ENCODE measurements around a stretch of chr6.

GRCh38 chr6:106972298-106972911 is 2.1 kb downstream of the CD24 start:
- RAMPAGE, total RNA = no peak

DNA sequence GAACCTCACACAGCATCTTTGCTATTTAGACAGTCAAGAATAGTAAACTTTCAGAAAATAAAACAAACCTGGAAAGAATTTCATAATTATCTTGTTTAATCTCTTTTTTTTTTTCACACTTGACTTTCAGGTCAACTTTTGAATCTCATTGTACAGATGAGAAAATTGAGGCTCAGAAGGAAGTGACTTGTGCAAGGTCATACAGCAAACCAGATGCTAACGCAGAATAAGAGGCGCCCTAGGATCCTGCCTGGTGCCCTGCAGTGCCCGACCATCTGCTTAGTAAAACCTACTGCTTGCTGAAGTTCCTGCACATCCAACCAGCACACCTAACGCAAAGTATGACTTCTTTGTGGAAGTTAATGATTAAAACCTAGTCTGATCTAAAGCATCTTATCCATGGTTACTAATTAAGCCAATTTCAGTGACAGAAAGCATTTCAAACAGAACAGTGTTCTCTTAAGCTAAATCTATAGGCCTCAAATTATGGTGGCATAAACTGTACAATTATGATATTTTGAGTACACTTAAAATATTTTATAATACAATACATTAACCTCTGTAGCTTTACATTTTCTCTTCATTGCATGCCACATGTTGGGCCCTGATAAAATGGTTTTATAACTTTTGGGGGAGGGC is 37.3 kb upstream of the BEND3 start:
- RAMPAGE, total RNA = no peak

- RAMPAGE, total RNA = no peak
These were observed 50.7 kb downstream of the SOBP start for GRCh38 chr6:107540638-107541046.

DNA sequence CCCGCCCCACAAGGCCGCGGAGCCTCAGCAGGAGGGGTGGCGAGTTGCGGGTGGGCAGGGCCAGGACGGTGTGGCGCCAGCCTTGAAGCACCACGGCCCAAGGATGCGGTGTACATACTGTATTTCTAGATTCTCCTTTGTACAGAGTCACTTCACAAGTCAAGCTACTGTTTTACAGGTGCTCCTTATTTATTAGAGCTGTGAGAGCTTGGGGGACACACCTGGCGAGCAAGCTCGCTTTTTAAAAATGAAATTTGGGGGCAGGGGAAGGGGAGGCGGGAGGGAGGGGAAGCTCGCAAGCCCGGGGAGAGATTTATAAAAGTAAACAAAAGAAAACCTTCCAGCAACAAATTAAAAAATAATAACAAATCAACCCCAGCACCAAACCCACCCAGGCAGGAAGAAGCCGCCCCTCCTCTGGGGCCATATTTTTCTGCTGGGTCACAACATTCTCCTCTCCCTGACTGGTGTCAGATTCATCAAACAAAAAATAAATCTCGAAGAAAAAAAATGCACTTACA is 164.4 kb downstream of the SCML4 start:
- RAMPAGE, total RNA = no peak

- RAMPAGE, total RNA = no peak
These were observed 36.8 kb downstream of the SCML4 start for GRCh38 chr6:107787222-107787756.

- RAMPAGE, total RNA = no peak
These were observed 3.9 kb downstream of the SCML4 start for GRCh38 chr6:107819901-107820946.

DNA sequence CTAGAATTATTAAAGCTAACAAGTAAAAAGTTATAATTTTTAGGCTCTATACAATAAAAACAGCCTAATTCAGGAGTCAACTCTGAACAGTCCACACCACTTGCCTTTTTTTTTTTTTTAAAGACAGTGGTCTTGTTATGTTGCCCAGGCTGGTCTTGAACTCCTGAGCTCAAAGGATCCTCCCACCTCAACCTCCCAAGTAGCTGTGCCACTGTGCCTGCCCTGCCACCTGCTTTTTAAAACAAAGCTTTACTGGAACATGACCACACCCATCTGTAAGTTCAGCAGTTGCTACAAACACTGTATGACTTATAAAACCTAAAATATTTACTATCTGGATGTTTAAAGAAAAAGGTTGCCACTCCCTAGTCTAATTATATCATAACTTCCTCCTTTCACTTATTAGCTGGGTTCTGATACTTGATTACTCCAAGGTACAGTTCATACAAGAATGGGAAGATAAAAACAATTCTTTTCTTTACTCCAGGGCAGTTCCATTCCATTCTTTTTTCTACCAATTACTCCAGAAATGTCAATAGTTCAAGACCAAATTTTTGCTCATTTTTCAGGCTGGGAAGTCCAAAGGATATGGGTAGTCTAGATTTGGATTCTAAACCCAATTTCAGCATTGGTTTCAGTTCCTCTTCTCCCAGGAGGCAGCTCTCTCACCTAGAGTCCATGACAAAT is 63.2 kb downstream of the SEC63 start:
- RAMPAGE, total RNA = no peak

DNA sequence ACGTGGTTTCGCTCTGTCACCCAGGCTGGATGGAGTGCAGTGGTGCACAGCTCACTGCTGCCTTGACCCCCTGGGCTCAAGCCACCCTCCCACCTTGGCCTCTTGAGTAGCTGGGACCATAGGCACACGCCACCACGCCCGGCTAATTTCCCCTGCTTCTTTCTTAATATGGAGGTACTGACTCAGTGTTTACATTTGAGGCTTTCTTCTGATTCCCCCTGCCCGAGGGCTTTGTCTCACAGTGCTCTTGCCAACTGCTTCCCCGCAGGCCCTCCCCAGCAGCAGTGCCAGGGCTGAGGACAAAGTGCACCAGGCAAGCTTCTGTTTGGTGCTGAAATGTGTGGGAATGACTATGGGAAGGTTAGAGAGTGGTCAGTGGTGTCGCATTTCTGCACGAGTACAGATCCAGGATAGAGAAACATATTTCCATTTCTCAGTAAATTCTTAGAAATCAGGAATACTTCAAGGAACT is 34.8 kb downstream of the NR2E1 start:
- RAMPAGE, total RNA = no peak

- RAMPAGE, total RNA = no peak
These were observed 2.2 kb upstream of the FOXO3 start for GRCh38 chr6:108558579-108558792.

GRCh38 chr6:108582760-108583483 is 22.2 kb downstream of the FOXO3 start:
- RAMPAGE, total RNA = no peak

- RAMPAGE, total RNA = no peak
These were observed 68.3 kb downstream of the FOXO3 start for GRCh38 chr6:108628982-108629508.

- RAMPAGE, total RNA = no peak
These were observed 90.0 kb downstream of the FOXO3 start for GRCh38 chr6:108650659-108651230.

DNA sequence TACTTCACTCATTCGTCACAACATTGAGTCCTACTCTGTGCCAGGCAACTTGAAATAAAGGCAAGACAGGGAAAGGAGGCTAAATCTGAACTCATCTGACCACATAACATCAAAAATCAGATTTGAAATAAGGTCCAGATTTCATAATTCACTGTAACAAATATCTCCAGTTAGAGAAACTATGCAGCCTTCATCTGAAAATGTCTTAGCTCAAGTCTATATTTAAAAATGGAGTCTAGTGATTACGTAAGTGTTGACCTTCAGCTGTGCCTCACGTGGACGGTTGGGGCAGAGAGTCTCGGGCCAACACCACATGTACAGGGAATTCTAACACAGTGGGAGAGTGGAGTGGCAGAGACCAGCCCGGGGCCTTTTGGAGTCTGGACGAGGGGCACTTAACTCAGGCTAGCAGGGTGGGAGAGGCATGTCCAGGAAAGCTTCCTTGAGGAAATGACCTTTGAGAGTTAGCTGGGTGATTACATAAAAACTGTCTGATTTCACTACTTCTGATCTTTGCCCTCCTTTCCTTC is 2.4 kb downstream of the ARMC2 start:
- RAMPAGE, total RNA = no peak

DNA sequence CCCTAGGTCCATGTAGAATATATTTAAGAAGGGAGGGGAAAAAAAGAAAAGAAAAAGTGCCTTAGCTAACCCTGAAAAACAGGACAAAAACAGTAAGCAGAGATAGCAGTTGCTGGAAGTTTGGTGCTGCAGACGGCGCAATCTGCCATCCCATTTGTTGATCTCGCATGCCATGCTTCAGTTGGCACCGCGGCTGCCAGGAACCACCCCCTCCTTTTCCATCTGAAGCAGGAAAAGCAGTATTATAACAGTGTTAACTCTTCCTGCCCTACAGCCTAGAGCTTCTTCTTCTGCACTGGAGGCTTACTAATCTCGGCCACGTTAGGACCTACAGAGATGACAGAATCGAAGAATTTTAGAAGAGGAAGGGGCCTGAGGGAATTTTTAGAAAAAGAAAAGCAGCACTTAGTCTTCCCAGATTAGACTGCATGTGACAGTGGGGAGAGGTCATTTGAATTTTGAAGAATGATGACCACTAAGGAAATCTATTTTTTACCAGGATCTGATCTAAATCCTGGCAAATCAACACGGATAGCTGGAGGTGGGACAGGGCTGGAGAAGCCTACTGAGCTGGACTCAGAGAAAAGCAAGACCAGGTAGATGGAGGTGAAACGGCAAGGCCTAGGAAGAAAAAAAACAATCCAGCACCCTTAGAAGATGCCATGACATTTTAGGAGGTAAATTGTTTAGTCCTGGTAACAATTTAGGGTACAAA is 100.3 kb downstream of the ARMC2 start:
- RAMPAGE, total RNA = no peak

GRCh38 chr6:108998344-108999217 is 96.1 kb downstream of the SESN1 start:
- RAMPAGE, total RNA = no peak

DNA sequence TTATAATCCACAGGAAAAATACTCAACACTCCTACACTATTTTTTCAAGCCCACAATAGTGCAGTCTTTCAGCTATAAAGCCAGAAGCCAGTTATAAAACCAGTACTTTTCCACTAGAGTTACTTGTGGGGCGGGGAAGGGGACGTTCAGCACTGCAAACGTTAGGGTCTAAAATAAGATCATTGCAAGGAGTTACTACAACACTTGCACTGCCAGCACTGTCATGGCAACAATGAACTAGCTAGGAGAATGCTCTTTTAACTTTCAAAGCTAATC is 14.7 kb downstream of the SESN1 start:
- RAMPAGE, total RNA = no peak

DNA sequence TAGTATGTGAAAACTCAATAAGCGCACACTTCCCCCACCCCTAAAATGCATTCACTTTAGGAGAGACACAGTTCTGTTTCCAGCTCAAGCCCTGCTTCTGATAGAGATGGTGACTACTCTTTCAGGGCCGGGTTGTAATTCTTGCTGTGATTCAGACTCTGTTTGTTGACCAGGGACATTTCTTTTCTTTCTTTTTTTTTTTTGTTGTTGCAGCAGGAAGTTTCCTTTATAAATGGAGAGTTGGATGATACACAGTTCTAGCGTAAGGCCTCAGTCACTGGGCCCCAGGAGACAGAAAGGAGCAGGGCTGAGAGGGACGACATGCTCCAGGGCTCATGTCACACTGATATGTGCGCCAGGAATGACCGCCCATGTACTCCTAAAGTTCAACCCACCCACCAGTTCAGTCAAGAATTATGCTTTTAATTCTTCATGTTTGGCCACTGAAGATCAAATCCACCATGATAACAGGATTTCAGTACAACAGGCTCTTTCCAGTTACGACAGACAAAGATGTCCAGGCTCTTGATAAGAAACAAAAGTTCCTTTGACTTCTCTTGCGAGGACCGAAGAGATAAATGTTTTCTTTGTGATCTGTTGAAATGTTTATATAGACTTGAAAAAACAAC is 142.5 kb downstream of the CD164 start:
- RAMPAGE, total RNA = no peak

GRCh38 chr6:109296375-109297042 is 85.8 kb downstream of the CD164 start:
- RAMPAGE, total RNA = no peak

GRCh38 chr6:109351450-109352287 is 30.6 kb downstream of the CD164 start:
- RAMPAGE, total RNA = no peak

- RAMPAGE, total RNA = no peak
These were observed 2.2 kb upstream of the CD164 start for GRCh38 chr6:109384347-109385057.